Metastatic Breast Carcinoma in the Ovary (tissue), 3 donors: ENCODE results near the genes KCNK16 and LRFN2.

DNA sequence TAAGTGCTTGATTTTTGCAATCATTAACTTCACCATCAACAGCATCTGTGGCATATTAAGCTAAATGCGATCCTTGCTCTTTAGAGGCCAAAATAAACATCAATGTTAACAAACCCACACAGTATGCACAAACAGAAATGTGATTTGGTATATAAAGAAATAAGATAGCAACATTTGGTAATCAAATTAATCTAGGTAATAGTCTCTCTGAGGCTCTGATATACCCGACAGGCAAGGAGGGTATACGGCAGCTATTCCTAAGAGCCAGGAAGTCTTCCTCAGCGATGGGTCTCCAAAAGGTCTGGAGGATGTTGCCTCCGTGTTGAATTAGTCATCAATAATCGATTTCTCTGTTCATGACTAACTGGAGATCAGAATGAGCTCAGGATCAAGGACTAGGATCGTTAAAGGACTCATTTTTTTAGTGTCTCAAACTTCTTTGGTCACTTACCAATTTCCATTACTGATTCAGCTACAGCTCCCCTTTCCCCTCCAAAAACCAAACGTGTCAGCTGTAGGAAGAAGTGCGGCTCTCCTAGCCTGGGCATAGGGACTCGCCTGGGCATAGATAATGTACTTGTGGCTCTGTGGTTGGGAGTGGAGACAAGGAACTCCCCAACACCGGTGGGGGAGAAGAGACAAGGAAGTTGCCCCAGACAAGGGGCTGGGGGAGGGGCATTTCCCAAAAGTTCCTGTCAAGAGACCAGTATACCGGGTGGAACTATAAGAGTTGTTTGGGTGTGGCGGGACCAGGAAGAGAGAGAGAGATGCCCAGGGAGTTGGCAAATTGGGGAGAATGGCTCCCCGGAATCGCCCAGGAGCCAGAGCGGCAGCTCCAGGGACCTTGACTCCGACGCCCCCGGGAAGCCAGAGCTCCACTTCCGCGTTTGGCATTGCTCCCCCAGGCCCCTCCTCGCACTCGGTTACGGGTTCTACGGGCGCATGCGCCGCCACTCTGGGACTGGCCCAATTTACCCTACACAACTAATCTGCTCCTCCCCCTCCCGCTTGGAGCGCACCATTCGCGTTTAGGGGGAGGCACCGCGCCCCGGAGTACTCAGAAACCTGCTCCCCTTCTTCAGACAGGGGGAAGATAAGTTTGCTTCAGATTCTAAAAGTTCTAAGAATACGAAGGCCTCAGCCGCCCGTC is 1.0 kb upstream of the ZFAND3 start:
- PRO-cap, 3 experiments, result peak in 3 of 3 experiments; most common minus-strand start position 856 of the sequence (in 1)

DNA sequence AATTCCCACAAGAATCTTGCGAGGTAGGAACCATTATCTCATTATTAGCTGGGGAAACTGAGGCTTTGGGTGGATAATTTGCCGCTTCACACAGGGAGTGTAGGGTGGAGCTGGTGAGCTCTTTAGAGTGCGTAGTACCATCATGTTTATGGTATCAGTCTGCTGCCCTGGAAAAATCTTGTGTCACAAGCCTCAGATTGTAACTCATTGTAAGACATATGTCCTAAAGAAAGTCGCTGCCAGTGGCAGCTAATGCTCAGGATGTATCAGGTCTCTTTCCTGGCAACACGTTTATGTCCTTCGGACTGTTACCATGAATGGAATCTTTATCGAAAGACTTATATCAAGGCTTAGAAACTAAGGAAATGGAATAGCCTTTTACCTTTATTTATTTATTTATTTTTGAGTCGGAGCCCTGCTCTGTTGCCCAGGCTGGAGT is 1.9 kb downstream of the ZFAND3 start:
- PRO-cap, 3 experiments, result no peak in any of the 3 experiments

DNA sequence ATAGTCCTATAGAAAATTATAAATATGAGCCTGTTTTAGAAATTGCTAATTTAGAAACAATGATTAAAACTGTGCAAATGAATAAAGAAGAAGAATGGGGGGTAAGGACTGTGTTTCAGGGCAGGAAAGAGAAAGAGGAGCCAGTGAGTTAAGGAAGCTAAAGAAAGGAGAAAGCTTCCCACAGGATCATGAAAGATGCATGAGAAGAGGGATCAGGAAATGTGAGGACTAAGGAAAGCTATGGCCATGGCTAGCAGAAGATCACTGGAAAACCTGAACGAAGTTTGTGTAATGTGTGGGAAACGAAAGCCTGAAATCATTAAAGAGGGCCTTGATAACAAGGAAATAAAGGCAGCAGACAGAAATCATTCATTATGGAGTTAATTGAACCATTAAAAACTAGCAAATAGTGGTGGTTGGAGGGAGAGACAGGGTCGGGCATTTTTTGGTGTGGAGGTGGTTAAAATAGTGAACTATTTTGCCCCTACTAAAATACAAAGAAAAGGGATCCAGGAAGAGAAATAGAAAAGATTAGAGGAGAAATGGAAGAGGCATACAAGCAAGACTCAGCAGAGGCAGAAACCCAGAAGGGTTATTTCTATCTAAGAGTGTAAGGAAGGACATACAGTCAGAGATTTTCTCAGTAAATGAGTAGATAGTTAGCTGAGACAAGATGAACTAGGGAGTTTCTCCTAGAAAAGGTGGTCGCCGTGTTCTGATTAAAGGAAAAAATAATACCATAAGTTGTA is 274.1 kb downstream of the ZFAND3 start:
- PRO-cap, 3 experiments, result no peak in any of the 3 experiments

- PRO-cap, 3 experiments, result peak in 1 of 3 experiments; most common plus-strand start chr6:38150970 (in 1); most common minus-strand start chr6:38150820 (in 1)
Measured at GRCh38 chr6:38150549-38151132, 331.1 kb downstream of the ZFAND3 start.

DNA sequence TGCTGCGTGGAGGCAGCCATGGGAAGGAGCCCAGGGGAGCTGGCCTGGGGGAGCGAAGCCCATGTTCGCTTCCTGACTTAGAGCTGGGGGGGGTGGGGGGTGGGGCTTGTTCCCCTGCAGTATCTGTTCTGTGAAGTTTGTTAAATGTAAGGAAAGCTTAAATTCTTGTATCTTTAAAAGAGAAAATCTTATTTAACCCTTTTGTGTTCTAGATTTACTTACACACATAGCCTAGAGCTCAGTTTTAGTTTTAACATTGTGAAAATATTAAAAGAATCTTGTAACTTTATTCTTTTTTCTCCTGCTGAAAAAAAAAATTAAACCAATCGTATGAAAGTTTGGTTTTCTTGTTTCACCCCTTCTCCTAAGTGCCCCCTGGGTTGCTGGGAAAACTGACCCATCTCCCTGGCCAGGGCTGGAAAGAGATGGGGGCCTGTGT is 334.8 kb downstream of the ZFAND3 start:
- PRO-cap, 3 experiments, result no peak in any of the 3 experiments

GRCh38 chr6:38172741-38173161 is 353.2 kb downstream of the ZFAND3 start:
- PRO-cap, 3 experiments, result no peak in any of the 3 experiments

DNA sequence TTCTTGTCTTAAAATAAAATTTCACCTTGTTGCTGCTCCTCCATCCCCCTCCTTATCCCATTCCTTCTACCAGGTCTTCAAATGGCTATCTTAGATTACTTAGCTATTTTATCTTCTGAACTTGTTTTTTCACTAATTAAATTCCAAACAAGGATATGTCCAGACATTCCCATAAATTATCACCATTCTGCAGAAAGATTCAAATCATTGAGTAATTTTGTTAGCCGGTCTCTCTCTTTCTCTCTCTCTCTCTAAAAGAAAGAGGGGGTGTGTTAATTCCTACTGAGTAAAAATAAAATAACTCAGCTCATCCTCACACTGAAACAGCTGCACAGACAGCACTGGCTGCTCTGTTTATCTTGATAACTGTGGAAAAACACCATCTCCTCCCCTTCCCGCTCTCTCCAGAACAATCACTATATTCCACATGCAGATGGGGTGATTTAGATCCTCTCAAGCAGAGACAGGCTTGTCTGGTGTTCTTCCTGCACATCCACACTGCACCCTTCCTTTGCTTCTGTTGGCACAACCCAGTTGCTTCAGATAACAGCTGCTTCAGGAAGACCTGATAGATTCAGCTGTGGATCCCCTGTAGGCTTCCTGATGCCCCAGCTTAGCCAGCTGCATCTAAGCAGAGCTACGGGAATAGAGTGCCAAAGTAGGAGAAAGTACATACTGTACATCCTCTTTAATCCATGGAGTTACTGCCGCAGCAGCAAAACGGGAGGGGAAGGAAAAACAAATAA is 281.8 kb downstream of the BTBD9 start:
- PRO-cap, 3 experiments, result no peak in any of the 3 experiments

- PRO-cap, 3 experiments, result no peak in any of the 3 experiments
Measured at GRCh38 chr6:38368610-38369548, 270.9 kb downstream of the BTBD9 start.

- PRO-cap, 3 experiments, result no peak in any of the 3 experiments
Measured at GRCh38 chr6:38600067-38600770, 39.5 kb downstream of the BTBD9 start.

- PRO-cap, 3 experiments, result no peak in any of the 3 experiments
Measured at GRCh38 chr6:38974680-38974949, 74.0 kb upstream of the GLP1R start.

- PRO-cap, 3 experiments, result no peak in any of the 3 experiments
Measured at GRCh38 chr6:39194518-39195017, 34.7 kb downstream of the KCNK5 start.

DNA sequence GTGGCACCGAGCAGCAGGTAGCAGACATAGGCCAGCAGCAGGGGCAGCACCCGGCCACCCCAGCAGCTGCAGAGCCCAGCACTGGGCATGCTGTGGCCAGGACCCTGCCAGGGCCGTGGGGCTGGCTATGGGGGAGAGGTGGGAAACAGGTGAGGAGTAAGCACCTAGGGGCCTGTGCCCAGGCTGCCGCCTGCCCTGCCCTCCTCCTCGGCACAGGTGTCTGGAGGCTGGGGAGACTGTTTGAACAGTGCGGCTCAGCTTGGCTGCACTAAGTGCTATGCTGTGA is at the start of gene KCNK16:
Gene KCNK16, minus strand, starts transcription at position 251 of the 286 bp plus-strand sequence.
- PRO-cap, 3 experiments, result no peak in any of the 3 experiments

GRCh38 chr6:39803885-39804390 is 11.8 kb downstream of the DAAM2 start:
- PRO-cap, 3 experiments, result no peak in any of the 3 experiments

- PRO-cap, 3 experiments, result no peak in any of the 3 experiments
Measured at GRCh38 chr6:39808872-39809318, 16.7 kb downstream of the DAAM2 start.

DNA sequence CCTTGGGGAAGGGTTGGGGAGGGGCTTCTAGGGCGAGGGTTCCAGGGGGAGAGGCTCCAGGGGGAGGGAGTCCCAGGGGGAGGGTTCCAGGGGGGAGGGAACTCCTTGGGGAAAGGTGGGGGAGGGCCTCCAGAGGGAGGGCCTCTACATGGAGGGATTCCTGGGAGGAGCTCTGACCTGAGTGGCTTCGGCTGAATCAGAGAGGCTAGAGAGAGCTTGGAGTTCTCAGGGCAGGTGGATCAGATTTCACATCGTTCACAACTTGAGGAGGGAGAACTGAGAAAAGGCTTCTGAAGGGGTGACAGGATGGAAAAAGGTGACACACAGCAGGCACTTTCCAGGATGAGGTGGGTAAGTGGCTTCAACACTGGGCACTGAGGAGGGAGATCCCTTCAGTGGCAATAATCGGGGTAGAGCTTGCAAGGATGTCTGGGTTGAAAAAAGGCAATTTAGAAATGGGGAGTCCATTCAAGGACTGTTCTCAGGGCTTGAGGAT is 49.2 kb downstream of the DAAM2 start:
- PRO-cap, 3 experiments, result no peak in any of the 3 experiments

- PRO-cap, 3 experiments, result no peak in any of the 3 experiments
Measured at GRCh38 chr6:39887373-39888433, 46.6 kb downstream of the MOCS1 start.

DNA sequence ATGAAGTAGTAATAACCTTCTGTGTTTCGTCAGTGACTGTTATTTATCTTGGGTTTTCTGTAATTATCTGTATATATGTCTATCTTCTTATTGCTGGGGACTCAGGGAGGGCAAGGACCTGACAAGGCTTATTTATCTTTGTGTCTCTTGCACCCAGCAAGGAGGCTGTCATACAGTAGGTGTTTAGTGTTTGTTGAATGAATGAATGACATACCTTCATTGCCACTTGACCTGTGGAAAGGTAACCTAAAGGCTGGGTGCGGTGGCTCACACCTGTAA is 288.7 kb downstream of the LRFN2 start:
- PRO-cap, 3 experiments, result no peak in any of the 3 experiments

GRCh38 chr6:40456024-40456506 is 131.1 kb downstream of the LRFN2 start:
- PRO-cap, 3 experiments, result no peak in any of the 3 experiments

- PRO-cap, 3 experiments, result no peak in any of the 3 experiments
Measured at GRCh38 chr6:40477621-40478370, 109.4 kb downstream of the LRFN2 start.

DNA sequence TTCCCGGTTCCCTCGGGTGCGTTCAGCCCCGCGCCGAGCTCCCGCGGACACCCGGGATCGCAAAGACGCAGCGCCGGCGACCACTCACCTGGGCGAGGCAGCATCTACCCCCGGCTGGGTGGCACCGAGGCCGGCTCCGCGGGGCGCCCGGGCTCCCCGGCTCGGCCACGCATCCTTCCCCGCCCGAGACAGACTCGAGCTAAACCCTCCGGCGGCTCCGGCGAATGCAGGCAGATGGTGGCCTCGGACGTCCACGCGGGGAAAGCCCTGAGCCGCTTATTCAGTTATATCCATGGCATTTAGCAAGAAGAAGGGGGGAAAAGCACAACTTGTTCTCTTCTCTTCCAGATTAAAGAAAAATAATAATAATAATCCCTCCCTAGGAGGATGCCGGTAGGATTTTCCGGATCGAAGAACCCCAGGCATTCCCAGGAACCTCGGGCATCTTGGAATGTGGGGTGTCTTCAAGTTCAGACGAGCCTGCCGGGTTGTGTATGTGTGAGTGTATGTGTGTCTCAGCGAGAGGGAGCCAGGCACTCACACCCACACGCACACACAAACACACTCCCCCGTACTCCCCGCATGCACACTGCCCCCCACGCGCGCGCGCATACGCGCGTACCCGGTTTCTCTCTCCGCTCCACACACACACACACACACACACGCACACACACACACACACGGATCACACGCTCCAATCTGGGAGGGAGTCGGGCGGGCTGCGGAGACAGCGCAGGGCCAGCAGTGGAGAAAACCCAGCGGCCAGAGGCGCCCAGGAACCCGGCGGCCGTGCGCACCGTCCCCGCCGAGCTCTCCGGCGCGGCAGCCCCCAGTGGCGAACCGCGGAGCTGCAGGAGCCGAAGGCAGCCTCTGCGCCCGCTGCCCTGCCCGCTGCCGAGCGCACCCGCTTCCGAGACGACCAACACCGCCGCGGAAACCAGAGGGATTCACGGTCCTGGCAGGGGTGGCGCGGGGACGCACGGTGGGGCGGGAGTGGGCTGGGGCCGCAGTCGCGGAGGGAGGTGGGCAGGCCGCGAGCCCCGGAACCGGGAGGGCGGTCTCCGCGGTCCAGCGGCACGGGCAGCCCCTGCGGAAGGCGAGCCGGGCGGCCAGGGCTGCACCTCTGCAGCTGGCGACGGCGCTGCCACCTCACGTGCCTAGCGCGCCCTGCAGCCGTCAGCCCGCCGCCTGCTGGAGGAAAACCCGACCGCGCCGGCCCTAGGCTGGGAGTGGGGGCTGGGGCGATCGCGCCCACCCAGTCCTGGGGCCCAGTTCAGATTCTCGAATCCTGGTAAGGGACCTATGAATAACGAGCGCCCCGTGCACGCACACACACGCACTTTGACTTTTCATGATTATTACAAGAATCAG is at the start of gene LRFN2:
Gene LRFN2, minus strand, starts transcription at position 512 of the 1,371 bp plus-strand sequence.
- PRO-cap, 3 experiments, result no peak in any of the 3 experiments